ENCODE results near the gene ABCC1.

DNA sequence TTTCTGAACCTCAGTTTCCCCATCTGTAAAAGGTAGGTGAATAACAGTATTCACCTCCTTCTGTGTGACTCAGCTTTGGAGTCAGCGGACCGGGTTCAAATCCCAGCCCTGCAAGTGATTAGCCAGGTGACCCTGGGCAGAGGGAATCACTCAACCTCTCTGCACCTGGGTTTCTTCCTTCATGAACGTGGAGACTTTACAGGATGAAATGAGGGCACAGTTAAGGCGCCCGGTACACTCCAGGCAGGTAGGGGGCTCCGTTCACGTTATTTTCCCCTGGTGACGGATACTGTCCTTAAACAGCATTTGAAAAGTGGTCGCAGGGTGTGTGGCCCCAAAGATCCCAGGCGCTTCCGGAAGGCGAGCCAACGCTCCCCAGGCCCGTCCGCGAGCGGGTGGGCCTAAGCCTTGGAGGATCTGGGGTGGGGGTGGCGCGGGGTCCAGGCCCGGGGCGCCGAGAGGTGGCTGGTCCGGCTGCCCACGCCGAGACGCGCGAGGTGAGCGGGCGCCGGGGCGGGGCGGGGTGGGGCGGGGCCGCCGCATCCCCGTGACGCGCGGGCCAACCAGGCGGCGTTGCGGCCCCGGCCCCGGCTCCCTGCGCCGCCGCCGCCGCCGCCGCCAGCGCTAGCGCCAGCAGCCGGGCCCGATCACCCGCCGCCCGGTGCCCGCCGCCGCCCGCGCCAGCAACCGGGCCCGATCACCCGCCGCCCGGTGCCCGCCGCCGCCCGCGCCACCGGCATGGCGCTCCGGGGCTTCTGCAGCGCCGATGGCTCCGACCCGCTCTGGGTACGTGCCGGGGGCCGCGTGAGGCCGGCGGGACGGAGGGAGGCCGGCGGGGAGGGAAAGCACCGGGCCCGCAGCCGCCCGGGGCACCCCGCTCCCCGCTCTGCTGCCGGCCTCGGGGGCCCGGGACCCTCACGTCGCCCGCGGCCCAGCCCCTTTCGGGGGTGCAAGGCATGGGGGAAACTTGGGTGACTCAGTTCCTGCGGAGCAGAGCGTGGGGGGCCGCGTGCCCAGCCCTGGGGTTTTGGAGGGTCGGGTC lies at the start of gene ABCC1:
TSS of gene ABCC1 (plus strand) at position 603 of the 1,042 bp plus-strand sequence.
- PRO-cap: bidirectional peak, plus-strand start at position 621 of the sequence, minus-strand start at position 499 of the sequence

DNA sequence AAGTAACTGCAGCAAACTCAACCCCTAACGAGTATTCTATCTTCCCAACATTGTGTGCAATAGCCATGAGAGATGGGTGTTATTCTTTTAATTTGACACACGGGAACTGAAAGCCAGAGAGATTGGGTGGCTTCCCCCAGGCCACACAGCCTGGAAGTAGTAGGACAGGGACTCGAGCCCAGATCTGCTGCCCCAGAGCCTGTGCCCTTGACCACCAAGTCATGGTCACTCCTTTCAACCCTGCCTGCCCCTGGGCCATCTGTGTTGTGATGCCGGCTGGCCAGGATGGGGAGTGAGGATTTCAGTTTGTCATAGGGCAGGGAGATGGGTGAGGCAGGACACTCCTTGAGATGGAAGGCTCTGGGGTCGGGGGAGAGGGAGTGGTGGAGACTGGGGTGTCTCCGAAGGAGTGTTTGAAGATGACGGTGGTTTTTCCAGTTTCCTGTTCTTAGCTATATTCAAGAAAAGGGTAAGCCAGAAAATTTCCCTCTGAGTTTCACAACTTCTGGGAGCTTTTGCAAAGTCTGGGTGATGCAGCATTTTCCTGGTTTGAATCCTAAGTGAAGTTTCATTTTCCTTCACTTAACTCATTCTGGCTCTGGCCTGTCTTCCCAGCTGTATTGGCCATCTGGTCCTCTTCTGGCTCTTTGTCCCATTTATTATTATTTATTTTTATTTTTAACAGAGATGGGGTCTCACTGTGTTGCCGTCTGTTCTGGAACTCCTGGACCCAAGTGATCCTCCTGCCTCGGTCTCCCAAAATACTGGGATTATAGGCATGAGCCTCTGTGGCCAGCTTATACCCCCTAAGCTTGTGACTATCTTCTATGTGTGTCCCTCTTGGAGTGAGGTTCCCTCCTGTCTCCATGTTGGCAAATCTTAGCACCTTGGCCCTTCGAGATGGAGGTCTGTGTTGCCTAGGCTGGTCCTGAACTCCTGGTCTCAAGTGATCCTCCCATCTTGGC lies 27.6 kb downstream of the ABCC1 start:
- PRO-cap: no peak

GRCh38 chr16:16016372-16016838 lies 67.0 kb downstream of the ABCC1 start:
- PRO-cap: no peak

DNA sequence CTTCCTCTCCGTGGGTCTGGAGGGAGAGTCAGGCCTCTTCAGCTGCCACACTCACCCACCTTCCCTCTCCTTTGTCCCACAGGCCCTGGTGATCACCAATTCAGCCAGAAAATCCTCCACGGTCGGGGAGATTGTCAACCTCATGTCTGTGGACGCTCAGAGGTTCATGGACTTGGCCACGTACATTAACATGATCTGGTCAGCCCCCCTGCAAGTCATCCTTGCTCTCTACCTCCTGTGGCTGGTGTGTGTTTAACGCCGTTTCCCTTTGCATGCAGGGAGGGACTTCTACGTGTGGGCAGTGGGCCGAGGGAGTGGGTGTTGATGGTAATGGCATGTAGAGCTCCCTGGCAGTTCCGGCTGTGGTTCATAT lies 98.6 kb downstream of the ABCC1 start:
- PRO-cap: no peak

DNA sequence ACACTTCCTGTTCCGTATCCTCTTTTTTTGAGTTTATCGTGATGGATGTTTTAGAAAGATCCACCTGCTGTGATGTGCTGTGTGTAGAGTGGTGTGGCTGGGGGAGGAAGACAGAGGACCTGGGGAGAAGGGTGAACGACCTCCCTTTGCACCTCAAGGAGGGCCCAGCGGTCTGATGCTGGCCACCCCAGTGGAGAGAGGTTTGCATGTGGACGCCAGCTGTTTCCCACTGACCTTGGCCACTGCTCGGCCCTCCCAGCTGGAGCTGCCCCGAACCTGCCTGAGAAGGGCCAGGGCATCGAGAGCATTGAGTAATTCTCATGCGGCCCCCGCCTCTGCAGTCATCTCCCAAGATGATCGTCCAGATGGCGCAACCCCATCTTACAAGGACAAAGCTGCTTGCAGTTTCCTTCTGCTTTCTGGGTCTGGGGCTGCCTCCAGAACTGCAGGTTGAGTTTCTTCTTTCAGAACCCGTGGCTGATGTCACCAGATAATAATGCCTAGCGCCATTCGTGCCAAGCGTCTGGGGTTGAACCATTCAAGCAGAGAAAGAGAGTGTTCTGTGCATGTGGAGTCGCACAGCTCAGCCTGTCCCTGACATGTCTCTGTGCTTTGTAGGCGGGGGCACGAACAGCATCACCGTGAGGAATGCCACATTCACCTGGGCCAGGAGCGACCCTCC lies 126.4 kb downstream of the ABCC1 start:
- PRO-cap: no peak

DNA sequence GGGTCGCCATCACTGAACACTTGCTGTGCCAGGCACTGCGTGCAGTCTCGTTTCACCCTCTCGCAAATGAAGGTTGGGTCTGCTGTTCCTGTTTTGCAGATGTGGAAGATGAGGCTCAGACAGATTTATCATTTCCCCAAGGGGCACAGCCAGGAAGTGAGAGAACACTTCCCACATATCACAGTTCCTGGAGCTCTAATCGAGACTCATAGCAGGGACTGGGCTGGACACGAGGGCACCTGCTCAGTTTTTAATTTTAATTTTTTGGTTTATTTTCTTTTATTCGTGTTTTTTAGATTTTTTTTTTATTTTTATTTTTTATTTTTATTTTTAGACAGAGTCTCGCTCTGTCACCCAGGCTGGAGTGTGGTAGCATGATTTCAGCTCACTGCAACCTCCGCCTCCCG lies 122.6 kb downstream of the ABCC6 start:
- PRO-cap: no peak

DNA sequence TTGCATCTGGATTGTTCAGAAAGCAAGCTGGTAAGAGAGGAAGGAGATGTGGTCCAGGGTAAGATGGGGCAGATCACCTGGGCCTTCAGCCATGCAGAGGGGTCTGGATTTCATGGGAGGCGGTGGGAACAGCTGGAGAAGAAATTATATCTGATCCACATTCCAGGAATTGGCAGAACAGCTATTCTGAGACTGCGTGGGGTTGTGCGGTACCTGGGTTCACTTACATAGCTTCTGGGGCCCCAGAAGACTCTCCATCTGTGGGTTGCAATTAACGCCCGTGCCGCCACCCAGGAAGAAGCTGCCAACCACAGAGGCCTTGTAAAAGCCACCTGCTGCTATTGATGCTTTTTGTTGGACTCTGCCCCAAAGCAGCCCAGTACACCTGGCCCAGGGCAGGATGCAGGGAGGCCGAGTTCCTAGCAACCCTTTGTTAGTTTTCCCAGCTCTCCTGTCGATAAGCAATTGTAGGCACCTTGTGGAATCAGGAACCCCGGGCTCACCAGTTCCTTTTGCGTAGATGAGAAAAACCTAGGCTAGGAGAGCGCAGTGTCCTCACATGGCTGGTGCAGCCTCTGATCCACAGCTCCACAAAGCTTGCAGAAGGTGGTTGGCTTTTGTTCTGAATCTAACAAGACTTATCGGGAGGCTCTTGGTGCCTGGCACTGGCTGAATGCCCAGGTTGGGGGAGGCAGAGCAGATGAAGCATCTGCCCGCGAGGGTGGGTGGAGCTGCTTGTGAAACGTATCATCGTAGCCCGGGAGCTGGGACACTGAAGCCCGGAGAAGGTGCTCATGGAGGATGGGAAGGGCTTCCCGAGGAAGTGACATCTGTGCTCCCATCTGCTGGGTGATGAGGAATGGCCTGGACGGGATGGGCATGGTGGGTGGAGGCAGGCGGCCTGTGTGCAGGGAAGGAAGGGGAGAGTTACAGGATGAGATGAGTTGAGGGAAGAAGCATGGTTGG lies 103.2 kb downstream of the ABCC6 start:
- PRO-cap: no peak

- PRO-cap: no peak
Observed at GRCh38 chr16:16124487-16125138, 98.7 kb downstream of the ABCC6 start.

- PRO-cap: no peak
Observed at GRCh38 chr16:16136309-16136821, 86.9 kb downstream of the ABCC6 start.

DNA sequence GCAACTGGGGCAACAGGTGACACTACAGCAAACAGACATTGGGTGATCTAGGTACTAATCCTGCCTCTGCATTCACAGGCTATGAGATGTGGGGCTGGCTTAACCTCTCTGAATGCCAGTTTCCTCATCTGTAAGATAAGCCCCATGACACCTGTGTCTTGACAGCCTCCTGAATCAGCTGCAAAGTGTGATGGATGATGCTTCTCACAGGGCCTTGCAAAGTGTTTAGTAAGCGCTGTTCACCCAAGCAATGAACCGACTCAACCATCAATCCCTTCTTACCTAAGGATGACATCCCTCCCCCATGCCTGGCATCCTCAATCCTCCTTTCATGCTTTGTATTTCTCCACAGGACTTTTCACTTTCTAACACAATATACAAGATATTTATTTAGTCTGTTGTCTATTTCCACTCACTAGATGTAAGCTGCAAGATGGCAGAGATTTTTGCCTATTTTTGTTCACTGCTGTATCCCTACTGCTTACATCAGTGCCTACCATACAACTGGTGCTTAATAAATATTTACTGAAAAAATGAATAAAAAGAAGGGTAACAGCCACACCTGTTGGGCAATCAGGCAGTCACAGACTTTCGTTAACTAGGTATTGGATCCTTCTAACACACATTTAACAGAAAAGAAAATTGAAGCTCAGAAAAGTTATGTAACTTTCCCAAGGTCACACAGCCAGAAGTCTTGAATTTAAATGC lies 322.6 kb downstream of the XYLT1 start:
- PRO-cap: no peak

DNA sequence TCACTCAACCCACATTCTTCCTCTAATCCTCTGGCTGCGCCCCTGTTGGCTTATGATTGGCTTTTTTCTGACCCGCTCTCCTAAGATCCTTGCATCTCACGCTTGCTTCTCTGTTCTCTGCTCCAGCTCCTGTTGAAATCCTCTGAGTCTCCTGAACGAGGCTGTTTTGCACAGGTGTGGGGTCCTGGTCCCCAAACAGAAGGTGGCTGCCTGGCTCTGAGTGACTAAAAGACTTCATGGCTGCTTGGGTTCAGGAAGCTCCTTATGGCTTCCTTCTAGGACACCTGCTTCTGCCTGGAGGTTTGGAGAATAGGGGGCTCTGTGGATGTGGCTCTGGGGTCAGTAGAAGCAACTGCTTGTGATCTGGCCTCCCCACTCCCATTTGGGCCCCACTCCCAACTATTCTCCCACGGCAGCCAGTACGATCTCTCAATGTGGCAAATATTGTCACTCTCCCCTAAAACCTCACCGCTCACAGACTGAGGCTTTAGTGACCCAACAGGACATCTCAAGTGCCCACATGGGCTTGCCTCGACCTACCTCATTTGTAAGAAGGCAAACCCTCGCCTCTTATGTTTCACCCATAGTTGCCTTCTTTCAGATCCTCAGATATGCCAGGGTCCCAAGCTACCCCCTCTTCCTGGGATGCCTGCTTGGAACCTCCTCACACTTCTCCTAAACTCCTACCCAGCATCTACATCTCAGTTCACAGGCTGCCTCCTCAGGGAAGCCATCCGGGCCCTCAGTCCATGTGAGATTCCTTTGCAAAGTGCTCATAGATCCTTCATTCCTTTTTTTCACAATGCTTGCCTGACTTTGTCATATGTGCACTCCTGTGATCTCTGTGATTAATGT lies 282.7 kb downstream of the XYLT1 start:
- PRO-cap: no peak

DNA sequence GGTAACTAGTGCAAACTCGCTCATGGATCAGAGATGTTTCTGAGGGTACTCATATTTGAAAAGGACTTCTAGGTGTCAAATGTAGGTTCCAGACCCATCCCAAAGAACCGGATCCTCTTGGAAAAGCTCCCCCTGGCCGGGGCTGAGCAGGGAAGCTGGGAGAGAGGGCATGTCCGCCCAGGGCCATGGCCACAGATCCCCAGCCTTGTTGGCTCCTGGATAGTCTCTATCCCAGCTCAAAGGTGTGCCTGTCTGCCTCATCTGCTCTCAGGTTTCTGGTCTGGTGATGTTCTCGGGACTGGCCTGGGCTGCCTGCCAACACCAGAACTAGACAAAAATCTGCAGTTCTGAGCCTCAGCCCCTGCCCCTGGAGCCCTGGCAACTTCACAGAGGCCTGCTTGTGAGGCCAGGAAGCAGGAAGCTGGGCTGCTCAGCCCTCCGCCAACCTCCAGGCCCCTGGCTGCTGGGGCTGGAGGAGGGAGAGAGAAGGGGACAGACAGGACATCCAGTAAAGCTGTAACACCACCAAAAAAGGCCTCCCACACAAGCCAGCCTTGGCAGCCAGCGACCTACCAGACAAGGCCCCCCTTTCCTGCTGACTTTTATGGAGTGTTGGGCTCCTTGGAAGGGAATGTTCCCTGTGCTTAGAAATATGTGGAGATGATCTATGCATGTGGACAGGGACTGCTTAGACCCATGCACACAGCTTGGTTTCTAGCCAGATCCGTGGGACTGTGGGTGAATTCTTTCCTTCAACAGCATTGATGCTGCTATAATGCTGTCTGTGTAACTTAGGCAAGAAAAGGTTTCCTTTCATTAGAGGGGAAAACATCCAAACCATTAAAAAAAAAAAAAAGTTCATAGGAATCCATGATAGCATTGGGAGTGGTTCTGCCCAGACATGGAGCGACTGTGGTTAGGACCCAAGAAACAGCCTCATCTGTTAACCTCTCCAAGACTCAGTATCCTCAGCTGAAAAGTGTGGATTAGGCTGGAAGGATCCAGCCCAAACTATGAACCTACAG lies 157.6 kb downstream of the XYLT1 start:
- PRO-cap: no peak

- PRO-cap: no peak
Observed at GRCh38 chr16:17366769-17367543, 103.8 kb downstream of the XYLT1 start.

DNA sequence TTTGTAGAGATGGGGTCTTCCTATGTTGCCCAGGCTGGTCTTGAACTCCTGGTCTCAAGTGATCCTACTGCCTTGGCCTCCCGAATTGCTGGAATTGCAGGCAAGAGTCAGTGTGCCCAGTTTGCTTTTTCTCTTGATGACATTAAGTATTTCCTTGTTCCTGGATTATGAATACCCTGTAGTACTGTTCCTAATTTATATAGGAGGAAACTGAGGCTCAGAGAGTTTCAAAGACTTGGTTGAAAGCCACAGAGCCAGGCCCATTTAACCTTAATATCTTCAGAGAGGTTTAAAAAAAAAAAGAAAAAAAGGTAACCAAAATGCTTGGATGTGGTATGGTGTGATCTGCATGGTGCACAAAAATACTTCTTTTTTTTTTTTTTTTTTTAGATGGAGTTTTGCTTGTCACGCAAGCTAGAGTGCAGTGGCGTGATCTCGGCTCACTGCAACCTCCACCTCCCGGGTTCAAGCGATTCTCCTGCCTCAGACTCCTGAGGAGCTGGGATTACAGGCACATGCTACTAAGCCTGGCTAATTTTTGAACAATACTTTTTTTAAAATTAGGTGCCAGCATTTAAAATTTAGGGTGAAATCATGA lies 101.9 kb downstream of the XYLT1 start:
- PRO-cap: no peak

DNA sequence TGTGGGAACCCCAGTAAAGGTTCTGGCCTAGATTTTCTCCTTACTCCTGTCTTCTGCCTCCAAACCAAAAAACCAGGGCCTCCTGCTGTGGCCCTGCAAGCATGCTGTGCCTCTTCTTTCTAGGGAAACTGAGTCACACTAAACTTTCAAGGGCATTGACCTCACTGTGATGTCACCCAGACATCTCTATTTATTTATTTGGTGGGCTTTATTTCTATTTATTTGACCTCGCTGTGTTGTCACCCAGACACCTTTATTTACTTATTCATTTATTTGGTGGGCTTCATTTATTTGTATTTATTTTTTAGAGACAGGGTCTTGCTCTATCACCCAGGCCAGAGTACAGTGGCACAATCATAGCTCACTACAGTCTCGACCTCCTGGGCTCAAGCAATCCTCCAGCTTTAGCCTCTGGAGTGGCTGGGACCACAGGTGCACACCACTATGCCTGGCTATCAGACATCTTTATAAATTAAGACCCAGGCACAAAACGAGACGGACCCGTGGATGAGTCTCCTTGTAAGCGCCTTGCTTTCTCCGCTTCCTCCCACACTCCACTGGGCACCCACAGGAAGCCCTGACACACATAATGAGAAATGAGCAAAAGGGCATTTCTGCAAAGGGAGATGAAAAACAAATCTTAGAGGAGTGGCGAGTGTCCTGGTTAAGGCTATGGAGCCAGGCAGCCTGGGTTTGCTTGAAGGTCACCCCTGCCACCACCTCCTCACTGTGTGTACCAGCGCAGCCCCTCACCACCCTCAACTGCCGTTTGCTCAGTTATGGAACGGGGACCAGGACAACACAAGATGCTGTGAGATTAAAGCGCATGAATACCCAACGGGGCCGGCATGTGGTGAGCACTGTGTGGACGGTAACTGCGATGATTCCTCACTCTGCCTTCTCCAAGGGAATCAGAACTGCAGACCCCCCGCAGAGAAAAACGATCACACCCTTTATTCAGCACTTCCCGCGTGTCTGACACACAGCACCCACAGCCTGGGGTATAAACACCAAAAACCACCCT lies 56.4 kb downstream of the XYLT1 start:
- PRO-cap: no peak

- PRO-cap: no peak
Observed at GRCh38 chr16:18847454-18848251, 46.3 kb upstream of the ARL6IP1 start.

DNA sequence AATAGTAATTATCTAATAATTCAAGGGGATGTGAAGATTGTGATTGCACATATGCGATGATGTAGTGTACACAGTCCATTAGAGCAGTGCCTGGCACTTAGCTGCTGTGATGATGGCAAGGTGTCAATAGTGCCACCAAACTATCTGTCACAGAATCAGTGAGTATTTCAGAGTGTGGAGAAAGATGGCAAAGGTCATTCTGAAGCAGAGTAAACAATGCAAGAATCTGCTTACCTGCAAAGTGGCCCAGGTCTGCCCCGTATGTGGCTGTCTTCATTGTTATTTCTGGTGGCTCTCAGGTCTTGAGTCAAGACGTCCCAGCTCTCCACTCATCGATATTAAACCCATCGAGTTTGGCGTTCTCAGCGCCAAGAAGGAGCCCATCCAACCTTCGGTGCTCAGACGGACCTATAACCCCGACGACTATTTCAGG lies 15.2 kb downstream of the SYT17 start:
- PRO-cap: no peak

GRCh38 chr16:19210479-19211420 lies 42.7 kb downstream of the SYT17 start:
- PRO-cap: no peak

GRCh38 chr16:19291353-19291836 lies 5.9 kb downstream of the CLEC19A start:
- PRO-cap: no peak

- PRO-cap: no peak
Observed at GRCh38 chr16:19578187-19578967, 22.9 kb downstream of the VPS35L start.

All from osteocyte (in vitro differentiated cells).